Islet of Langerhans (tissue), 1 donor: ENCODE measurements around a stretch of chr13.

DNA sequence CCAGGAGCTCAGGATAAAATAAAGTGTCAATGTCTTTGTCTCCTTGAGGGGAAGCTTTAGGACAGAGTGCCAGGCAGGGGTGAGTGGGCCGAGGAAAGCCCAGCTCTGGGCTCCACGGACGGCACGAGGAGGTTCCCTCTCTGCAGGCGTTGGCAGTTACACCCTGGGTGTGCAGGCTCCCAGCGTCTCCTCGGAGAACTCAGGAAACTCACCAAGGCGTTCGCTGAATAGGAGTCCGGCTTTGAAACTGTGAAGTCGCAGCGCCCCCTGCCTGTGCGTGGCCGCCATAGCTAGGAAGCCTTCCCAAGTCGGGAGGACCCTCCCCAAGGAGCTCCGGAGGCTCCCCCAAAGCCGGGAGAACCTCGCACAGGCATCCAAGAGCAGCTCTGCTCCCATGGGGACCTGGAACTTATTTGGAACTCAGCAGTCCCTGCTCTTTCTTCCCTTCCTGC is 34.2 kb downstream of the GSX1 start:
- RRBS: 8% methylated on average over 5 of the region's 18 CpGs

DNA sequence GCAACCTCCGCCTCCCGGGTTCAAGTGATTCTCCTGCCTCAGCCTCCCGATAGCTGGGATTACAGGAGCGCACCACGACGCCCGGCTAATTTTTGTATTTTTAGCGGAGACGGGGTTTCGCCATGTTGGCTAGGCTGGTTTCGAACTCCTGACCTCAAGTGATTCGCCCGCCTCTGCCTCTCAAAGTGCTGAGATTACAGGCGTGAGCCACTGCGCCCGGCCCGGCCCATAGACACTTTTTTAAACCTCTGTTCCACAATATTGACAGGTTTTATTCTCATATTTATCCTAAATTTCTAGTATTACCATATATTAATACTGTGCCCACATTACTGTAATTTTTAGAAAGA is 9.3 kb downstream of the CDX2 start:
- RRBS: no CpG with 5 or more reads among the region's 17 CpGs

GRCh38 chr13:27965338-27966771 is 3.3 kb downstream of the CDX2 start:
- RRBS: 67% methylated on average over 12 of the region's 58 CpGs

- RRBS: 6% methylated on average over 24 of the region's 41 CpGs
Observed at GRCh38 chr13:27968283-27968631, 858 bp downstream of the CDX2 start.

- RRBS: 2% methylated on average over 8 of the region's 22 CpGs
Observed at GRCh38 chr13:28099827-28100154, 585 bp downstream of the FLT3 start.

DNA sequence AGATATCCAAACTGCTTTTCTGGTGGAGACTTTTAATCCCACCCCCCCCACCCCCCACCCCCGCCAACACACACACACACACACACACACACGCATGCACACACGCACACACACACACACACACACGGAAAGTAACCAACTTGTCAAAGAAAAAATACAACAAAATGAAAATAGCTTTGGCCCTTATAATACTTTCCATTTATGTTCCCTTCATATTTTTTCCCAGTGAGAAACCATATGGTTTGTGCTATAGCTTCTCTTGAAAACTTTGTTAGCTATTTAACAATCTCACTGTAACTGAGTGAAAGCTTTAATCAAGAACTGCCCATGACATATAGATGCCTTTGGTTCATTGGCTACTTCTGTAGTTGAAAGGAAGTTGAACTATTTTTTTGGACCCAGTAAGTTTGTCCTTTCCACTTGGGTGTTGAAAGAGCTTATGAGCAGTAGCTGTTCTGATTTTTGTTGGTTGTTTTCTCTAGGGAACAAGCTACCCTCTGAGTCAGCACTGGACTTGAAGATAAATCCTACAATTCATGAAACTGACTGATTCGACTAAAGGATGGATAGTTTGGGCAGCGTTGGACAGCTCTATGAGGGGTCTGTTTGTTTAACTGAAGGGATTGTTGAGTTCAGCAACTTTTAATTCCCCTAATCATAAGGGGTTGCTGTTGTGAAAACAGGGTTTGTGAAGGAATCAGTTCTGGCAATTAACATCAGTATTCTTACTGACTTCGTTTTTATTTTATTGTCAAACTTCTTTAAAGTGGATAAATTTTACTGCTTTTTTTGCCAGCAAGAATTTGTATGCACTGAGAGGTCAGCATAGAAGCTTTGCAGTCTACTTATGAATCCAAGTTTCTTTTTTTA is 101.0 kb downstream of the PAN3 start:
- RRBS: no CpG with 5 or more reads among the region's 7 CpGs

DNA sequence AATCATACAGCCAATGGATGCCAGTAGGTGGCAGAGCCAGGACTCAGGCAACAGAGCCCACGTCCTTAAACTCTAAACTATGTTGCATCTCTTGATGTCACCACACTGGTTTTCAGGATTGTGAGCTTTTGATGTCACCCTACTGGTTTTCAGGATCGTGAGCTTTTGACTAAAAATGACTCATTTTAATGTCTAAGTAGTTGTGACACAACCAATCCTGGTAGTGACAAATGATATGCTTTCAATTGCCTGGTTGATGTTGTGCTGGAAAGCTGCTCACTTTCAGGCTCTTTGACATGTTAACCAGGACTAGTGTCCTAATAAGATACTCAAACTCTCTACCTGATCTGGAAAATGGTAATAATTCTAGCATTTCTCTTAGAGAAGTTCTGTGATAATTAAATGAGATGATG is 78.7 kb downstream of the FLT1 start:
- RRBS: no CpG with 5 or more reads among the region's 2 CpGs

GRCh38 chr13:29123825-29124210 is 303.7 kb downstream of the MTUS2 start:
- RRBS: no CpG with 5 or more reads among the region's 3 CpGs

DNA sequence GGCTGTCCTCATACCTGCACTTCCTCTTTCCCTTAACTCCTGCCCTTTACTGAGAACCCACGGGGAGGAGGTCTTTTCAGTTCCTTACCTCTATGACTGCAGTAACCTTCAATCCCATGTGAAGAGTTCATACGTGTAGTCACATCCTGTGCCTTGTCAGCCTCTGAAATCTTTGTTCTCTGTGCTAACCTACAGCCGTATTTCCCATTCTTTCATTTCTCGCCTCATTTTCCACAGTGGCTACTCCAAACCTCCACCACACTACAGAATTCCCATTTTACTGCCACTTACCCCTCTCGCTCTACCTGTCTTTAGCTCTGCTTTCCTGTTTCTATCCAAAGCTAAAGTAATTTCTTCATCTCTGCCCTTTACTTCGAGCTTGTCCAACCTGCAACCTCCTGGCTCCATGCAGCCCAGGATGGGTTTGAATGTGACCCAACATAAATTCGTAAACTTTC is 306.0 kb downstream of the MTUS2 start:
- RRBS: no CpG with 5 or more reads among the region's 7 CpGs

- RRBS: no CpG with 5 or more reads among the region's 7 CpGs
Observed at GRCh38 chr13:29676962-29677231, 81.4 kb upstream of the SLC7A1 start.

DNA sequence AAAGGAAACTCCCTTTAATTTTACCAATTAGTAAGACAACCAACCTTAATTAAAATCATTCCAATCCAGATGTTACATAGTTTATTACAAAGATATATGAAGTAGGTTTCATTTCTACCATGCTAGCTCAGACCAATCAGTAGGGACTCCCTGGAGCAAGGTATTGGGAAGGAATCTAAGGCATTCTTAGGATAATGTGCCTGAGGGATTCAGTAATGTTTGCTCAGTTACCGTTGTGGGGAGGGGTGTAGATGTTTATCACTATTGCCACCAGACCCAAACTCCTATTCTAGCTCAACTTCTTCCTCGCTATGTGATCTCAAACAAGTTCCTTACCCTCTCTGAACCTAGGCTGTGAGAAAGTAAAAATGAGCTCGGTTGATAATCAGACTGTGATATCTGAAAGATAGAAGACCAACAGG is 8.9 kb downstream of the UBL3 start:
- RRBS: no CpG with 5 or more reads among the region's 3 CpGs

GRCh38 chr13:29877510-29878032 is 27.2 kb upstream of the UBL3 start:
- RRBS: no CpG with 5 or more reads among the region's 6 CpGs

- RRBS: no CpG with 5 or more reads among the region's 4 CpGs
Observed at GRCh38 chr13:29958273-29959029, 108.0 kb upstream of the UBL3 start.

- RRBS: no CpG with 5 or more reads among the region's 9 CpGs
Observed at GRCh38 chr13:30112901-30113255, 194.5 kb downstream of the KATNAL1 start.

DNA sequence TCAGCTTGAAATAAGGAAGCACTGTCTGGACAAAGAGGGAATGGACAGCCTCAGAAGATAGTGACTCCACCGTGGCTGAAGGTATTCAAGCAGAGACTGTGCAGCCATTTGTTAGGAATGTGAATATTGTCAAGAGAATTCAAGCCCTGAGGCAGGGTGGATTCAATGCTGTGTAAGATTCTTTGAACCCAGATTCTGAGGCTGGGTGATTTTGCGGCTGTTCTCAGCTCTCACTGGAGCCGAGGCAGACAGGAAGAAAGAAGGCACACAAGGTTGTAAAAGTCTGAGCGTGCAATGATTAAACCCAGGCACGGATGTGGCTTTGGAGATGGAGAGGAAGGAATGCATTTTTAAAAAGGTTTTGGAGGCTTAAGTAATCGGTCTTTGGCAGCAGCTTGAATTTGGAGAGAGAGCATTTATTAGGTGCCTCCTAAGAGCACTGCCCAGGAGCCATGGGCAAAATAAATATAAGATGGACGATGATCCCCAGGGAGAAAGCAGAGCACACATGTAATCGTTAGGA is 187.9 kb downstream of the KATNAL1 start:
- RRBS: no CpG with 5 or more reads among the region's 8 CpGs

DNA sequence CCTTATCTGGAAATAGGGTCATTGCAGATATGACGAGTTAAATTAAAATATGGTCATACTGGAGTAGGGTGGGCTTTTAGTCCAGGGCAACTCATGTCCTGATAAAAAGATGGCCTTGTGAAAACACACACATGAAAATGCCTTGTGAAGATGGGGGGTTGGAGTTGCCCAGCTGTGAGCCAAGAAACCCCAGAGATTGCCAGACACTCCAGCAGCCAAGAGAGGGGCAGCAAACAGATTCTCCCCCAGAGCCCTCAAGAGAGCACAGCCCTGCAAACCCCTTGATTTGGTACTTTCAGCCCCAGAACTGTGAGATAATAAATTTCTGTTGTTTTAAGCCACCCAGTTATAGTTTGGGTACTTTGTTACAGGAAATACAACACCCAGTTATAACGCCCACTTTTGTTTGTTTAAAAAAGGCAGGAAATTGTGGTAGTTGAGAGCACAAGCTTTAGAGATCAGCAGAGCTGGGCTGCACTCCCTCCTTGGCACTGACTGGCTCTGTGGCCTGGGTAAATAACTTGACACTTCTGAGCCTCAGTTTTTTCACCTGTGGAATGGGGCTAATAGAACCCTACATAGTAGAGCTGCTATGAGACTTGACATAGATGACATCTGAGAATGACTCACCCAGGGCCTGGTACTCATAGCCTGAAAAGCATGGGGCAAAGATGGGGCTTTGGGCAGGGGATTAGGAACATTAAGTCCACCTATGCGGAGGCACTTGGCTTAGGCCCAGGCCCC is 159.4 kb downstream of the KATNAL1 start:
- RRBS: no CpG with 5 or more reads among the region's 3 CpGs

GRCh38 chr13:30154256-30154417 is 153.2 kb downstream of the KATNAL1 start:
- RRBS: no CpG with 5 or more reads among the region's 6 CpGs

- RRBS: no CpG with 5 or more reads among the region's 2 CpGs
Observed at GRCh38 chr13:30283372-30284018, 23.9 kb downstream of the KATNAL1 start.

- RRBS: no CpG with 5 or more reads among the region's 2 CpGs
Observed at GRCh38 chr13:30405362-30405847, 16.9 kb upstream of the UBE2L5 start.

DNA sequence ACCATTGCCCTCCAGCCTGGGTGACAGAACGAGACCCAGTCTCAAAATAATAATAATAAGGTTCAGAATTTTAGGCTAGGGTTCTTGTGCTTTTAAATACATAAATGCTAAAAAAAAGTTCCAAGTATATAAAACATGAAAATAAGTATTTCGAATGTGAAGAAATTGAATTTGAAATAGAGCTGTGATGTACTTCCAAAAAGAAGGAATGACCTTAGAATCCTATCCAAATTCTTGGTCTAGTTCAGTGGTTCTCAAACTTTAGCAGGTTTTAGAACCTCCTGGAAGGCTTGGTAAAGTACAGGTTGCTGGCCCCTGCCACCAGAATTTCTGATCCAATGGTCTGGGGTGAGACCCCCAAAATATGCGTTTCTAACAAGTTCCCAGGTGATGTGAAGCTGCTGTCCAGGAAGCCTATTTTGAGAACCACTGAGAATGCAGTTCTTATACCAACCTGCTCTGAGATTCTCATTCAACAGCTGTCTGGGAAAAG is 51.2 kb upstream of the HMGB1 start:
- RRBS: no CpG with 5 or more reads among the region's 3 CpGs